Mesenchymal stem cell of adipose (primary cell): ENCODE results near the gene C6orf120.

GRCh38 chr6:167973252-167973941, 24.1 kb upstream of the KIF25 start:
- CAGE, long polyA plus RNA = no peak

- CAGE, long polyA plus RNA = no peak
Measured at GRCh38 chr6:168081422-168081739, 2.4 kb upstream of the FRMD1 start.

GRCh38 chr6:168114530-168114821, 35.5 kb upstream of the FRMD1 start:
- CAGE, long polyA plus RNA = no peak

DNA sequence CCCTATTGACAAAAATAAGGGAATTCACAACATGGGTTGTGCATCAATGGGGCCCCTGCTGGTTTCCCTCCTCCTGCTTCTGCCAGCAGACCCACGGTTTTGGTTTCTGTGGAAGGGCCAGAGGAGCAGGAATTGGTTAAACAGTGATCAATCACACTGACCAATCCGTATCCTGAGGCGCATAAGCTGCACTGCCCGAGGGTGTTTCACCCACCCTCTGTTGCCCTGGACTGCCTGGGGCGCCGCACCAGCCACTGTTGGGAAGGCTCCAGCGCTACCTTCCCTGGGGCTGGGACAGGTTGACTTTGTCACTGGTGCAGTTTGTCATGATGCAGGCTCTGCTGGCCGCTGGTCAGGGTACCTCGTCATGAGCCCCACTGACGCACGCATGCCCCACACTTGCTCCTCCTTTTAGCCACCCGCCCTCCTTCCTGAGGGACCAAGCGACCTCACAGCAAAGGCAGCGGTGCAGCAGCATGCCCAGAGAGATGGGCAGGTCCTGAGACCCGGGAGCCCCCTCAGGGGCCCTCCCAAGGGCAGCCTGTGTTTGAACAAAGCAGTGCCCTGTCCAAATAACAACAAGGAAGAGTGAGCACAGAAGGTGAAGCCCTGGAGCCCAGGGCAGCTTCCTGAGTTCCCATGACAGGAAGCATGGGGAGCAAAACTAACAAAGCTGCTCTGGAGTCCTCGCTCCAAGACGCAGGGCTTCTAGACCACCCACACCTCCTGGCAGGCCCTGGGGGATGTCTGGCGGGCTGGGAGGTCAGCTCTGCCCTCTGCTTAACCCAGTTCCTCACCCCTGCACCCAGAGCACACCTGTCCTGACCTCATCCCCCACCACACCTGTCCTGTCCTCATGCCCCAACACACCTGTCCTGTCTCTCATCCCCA, 50.2 kb upstream of the SMOC2 start:
- CAGE, long polyA plus RNA = no peak

DNA sequence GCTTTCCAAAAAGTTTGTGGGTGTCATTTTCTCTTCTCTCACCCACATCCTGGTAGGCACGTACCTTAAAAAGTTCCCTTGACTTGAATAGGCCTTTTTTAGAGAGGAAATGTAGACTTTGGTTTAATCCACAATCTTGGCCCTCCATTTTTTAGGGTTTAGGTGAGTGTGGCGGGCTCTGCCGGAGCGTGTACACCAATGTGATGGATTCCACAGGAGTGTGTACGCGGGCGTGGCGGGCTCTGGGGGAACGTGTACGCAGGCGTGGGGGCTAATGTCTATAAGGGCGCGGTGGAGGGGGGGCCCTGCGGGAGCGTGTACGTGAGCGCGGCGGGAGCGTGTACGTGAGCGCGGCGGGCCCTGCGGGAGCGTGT, 28.2 kb upstream of the SMOC2 start:
- CAGE, long polyA plus RNA = no peak

DNA sequence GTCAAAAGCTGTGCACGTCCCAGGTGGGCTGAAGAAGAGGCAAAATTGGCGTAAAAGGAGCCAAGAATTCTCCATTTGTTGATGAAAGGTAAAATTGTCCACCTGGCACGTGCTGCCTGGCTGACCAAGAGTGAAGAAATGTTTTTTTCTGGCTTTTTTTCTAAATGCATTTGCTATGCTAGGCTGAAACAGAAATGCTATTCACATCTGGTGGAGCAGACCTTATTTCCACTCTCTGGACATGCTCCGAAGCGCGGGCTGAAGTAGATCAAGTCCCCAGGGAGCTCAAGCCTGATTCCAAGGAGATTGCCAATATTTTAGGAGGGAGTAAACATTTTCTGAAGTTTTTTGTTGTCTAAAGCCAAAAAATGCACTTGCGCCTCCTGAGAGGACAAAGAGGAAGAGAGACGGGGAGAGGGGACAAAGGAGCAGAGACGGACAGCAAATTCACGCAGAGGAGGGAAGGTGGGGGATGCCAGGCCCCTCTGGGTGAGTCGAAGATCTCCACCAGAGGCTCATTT, 23.3 kb upstream of the SMOC2 start:
- CAGE, long polyA plus RNA = no peak

DNA sequence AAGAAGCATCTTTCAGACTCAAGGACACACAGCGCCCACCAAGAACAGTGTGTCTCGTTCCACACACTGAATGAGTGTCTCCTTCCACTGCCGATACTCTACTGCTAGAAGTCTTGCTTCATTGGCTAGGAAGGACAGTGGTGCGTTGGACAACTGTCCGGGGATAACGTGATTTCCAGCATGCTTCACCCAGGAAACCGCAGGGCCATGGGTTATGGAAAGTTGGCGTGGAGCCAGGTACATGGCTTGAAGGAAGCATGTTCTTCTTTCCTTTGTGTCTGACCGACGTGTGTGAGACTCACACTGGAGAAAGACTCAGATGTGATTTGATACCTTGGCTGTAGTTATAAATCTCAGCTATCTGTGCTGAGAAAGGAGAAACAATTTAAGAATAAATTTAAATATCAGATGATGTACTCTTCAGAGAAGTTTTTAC, 73.3 kb downstream of the SMOC2 start:
- CAGE, long polyA plus RNA = no peak

DNA sequence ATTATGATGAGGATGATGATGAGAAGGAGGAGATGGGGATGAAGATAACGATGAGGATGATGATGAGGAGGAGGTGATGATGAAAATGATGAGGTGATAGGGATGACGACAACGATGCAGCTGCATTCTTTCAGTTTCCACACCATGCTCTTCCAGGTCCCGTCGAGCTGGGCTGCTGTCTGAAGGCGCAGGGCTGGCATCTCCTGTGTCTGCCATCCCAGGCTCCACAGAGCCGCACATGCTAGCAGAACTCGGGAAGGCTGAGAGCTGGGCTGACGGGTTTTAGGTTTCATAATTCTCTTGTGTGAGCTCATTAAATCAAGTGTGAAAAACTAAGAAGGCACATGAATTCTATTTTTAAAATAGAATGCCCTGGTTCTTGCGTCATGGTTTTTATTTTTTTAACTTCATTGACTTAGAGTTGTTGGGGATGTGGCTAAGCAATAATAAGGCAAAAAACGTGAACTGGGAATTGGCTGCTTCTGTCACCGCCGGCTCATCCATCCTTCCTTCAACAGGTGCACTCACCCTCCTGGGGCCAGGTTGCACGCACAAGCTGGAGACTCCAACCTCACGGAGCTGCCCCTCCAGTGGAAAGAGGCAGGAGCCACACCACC, 275.2 kb downstream of the SMOC2 start:
- CAGE, long polyA plus RNA = no peak

DNA sequence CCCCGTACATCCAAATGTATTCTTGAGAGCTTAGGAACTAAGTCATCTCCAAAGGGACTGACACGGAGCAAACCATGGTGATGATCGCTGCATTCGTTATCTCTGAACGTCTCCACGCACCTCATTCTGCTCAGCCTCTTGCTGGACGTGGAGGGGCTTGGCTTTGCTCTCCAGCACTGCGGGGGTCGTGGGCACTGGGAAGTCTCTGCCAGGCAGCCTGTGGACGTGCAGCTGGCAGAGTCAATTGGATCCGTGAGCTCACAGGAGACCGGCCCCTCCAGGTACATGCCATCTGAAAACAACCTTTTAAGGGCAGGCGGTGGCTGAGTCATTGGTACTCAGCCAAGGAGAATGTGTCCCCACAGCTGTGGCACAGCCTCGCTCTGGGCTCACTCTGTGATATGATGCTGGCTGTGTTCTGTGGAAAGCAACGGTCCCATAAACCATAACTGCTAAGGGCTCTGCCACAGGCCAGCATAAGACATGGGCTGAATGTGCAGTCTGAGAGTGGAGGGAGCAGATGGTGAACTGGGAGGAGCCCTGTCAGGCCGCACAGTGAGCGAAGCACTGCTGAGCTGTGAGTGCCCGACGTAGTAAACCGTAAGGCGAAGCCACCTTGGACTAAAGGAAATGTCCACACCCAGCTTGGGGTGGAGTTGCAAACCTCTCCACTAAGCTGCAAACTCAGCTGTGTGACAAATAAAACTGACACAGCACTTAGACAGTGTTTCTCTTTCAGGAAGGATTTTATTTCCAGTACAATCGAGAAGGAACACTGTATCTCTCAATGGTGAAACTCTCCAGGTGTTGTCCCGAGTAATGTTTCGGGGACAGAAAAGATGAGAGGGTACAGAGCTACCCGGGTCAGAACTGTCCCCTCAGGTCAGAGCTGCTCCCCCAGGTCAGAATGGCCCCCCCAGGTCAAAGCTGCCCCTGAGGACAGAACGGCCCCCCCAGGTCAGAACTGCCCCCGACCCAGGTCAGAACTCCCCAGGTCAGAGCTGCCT, 375.8 kb downstream of the THBS2 start:
- CAGE, long polyA plus RNA = no peak

- CAGE, long polyA plus RNA = no peak
Measured at GRCh38 chr6:169141501-169142380, 111.9 kb downstream of the THBS2 start.

DNA sequence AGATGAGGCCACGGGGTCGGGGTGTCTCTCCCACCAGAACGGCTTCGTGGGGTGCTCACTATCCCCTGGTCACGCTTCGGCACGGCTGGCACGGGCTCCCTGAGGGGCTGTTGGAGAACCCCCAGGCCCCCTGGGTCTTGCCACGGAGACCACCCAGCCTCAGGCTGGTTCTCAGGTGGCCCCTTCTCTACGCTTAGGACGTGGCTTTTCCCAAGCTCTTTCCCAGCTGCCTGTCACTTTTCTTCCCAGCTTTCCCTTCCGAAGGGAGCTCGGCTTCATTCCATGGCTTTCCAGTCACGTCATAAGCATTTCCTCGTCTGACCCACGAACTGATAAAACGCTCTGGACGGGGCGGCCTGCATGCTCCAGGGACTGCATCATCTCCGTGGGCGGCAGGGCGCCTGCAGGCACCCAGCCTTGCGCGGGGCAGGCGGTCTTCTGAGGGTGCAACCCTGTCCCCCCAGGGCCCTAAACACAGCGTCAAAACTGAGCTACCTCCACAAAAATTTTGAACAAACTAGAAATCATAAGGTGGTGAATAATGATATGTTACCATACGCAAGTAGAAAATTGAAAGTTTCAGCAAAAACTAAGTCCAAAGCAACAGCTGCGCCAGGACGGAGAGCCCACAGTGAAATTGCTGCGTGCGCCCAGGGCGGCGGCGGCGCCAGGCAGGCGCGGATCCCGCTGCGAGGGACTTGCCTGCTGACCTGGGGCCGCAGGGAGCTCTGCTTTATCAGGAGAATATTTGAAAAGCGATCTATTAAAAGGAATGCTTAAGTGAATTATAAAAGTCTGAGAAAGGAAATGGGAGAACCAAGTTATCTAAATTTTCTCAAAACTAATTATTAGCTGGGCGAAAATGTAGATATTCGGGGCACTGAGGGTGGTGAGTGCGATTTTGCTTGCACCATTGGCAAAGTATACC, 85.6 kb downstream of the THBS2 start:
- CAGE, long polyA plus RNA = no peak

DNA sequence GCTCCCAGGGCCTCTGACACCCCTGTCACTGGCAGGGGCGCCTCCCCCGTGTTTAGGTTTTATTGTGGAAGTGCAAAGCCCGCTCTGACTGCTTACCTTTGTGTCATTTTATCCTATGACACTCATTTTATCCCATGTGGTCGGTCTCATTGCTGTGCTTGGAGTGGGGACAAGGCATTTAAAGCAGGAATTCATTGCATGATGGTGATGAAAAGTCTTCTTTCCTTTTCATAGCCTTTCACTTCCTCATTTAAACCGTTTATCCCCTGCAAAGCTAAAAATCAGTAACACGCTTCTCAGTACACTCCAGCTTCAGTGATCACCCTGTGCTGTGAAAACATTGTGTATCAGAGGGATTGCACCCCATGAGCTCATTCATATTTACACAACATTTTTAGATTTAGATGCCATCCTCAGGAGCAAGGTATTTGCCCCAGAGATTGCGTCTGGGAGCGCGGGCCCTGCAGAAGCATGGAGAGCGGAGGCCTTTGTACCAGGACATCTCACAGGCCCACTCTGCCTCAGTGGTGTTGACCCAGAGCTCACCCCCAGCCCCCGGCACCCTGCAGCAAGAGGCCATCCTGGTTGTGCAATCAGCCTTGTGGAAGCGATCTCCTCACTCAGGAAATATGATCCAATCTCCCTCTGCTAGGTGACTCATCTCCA, 38.7 kb upstream of the THBS2 start:
- CAGE, long polyA plus RNA = no peak

DNA sequence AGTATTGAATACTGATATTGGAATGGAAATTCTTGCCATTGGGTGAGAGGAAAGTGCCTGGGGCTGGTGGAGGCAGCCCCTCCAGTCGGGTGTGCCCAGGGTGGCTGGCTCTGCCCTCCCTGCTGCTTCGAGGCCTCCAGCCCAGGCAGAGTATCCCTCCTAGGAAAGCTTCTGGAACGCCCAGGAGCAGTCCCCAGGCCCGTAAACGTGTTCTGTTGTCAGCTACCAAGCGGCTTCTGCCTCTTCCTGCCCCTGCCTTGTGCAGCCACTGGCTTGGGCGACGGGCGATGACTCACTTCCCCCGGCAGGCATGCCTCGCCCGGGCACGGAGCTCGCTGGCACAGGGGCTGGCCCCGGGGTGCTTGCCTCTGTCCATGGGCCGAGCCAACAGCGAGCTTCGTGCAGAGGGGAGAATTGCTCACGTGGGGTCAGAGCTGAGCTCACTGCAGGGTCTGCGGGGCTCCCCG, 86.7 kb upstream of the THBS2 start:
- CAGE, long polyA plus RNA = no peak

DNA sequence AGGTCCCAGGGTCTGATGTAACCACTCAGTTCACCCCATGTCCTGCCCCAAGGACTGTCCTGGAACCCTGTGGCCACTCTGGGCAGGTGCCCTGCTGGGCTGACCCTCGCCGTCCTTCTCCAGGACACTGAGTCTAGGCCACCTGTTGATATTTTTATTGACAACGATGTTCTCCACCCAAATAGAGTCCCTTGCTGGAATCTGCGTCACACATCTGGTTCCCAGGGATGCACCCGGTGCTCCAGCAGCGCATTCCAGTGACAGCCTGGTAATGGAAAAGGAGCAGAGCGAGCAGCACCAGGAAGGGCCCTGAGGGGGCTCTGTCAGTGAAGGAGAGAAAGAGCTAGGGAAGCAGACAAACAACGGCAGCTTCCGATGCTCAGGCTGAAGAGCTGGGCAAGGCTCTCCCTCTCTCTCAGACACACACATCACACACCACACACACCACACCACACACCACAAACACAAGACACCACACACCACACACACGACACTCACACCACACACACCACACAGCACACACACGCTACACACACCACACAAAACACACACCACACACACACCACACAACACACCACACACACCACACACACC, 117.8 kb upstream of the THBS2 start:
- CAGE, long polyA plus RNA = no peak

DNA sequence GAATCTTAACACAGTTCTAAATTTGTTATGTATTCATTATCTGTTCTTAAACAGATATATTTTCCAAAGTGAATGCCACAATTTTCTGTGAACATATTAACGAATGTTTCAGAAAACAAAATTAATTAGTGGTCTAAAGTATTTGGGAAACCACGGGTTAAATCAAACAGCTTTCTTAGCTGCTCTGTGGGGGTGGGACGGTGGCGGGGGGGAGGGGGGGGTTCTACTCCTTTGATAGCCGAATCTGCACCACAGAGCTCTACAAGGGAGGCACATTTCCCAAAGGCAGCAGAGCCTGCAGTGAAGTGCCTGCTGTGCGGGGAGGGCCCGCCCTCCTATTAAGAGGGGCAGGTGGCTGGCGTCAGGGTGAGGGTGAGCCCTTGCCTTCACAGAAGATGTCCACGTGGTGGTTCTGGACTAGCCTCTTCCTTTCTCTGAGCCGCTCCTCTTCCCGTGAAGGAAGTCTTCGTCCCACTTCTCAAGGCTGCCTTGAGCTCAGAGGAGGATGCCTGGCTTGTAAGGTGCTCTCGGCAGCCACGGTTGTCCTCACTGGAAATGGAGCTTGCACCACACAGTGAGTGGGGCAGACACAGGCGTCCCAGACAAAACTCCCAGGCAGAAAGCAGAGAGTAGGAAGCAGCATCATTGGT, 174.9 kb upstream of the THBS2 start:
- CAGE, long polyA plus RNA = no peak

- CAGE, long polyA plus RNA = no peak
Measured at GRCh38 chr6:169487137-169487608, 214.7 kb downstream of the WDR27 start.

GRCh38 chr6:169654457-169655562, 47.0 kb downstream of the WDR27 start:
- CAGE, long polyA plus RNA = no peak

DNA sequence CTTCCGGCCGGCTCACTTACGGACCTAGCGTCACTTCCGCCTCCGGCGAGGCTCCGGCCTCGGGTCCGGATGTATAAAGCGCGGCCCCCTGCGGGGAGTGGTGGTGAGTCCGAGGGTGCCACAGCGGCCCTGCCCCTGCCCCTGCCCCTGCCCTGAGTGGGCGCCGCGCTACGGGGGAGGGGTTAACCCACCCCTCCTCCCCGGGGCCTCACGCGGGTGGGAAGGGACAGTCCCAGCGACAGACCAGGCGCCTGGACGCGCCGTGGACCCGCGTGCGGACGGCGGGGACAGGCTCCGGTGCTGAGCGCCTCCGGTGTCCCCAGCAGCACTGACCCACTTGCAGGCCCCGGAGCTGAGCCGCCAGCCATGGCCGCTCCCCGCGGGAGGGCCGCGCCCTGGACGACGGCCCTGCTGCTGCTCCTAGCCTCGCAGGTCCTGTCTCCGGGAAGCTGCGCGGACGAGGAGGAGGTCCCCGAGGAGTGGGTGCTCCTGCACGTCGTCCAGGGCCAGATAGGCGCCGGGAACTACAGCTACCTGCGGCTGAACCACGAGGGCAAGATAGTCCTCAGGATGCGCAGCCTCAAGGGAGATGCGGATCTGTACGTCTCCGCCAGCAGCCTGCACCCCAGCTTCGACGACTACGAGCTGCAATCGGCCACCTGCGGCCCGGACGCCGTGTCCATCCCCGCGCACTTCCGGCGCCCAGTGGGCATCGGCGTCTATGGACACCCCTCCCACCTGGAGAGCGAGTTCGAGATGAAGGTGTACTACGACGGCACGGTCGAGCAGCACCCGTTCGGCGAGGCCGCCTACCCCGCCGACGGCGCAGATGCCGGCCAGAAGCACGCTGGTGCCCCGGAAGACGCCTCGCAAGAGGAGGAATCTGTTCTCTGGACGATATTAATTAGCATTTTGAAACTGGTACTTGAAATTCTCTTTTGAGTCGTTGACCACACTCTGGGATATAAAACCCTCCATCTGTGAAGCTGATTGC, at the start of gene C6orf120:
TSS of gene C6orf120 (plus strand) at position 33 of the 994 bp plus-strand sequence.
- CAGE, long polyA plus RNA = no peak

DNA sequence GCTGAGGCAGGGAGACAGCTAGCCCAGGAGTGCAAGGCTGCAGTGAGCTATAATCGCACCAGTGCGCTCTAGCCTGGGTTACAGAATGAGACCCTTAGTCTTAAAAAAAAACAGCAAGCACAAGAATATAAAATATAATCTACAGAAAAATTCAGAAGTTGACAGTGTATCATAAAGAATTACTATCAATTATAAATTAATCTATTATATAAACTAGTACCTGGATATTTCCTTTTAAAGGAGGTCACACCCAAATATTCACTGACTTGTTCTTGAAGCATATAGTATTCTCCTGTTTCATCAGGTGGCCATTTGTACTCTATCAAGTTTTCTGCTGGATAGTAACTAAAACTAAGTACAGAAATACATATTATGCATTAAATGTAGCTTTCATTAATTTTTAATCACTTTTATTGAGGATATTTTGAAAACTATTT, 5.7 kb downstream of the PHF10 start:
- CAGE, long polyA plus RNA = no peak

DNA sequence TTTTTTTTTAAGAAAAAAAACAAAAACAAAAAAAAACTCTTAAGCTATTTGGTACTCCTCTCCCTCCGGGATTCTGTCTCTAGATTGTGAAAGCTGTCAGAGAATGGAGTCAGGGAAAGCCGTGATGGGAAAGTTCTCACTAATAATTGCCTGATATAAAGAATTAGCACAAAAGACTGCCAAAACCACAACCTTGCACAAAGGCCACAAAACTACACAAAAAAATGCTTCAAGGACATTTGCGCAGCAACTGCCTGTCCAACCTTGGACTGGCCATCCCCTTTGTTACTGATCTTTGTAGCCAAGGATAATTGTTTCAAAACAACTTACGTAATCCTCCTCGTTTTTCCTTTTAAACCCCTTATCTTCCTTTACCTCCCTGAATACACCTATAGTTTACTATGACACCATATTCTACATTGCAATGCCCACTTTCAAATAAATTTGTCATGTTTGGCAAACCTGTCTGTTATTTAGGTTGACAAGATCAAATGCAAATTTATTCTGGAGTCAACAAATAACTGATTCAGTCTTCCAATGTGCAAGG, 1.4 kb upstream of the PHF10 start:
- CAGE, long polyA plus RNA = no peak